Spleen (tissue), 7 donors: ENCODE data around the genes NAP1L2 and CDX4.

- PRO-cap, 4 experiments: no peak in any of the 4 experiments
- RAMPAGE, long total RNA, 4 experiments: no peak in any of the 4 experiments
Measured at GRCh38 chrX:72620350-72621544, 48.1 kb upstream of the HDAC8 start.

- PRO-cap, 4 experiments: peak in 3 of 4 experiments; most common plus-strand start chrX:73215013 (in 3); most common minus-strand start chrX:73214273 (in 1)
- RAMPAGE, long total RNA, 4 experiments: start-site peak on the minus strand in 4 of 4 experiments, at chrX:73214790-73214864 at its widest, 5 to 23 reads per replicate
Measured at GRCh38 chrX:73214128-73215412, at the start of gene NAP1L2. NAP1L2 (minus strand) TSS chrX:73214851.

DNA sequence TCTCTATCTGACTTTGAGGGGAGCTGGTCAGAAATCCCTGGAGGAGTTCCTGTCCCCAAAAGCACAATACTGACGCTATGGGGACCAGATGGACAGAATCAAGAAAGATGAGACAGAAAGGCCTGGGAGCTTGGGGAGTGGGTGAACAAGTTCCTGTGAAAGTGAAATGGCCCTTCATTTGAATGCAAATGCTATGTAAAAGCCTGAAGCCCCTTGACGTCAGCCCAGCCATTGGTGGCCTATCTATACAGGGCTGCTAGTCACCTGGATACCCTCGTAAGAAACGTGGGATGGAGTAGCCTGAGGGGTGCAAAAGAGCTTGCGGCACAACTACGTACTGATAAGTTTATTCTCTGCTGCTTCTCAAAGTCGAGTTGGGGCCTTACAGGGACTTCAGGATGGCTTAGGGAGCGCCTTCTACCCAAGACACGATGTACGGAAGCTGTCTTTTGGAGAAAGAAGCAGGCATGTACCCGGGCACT, at the start of gene CDX4:
TSS of gene CDX4 (plus strand) at position 231 of the 482 bp plus-strand sequence.
- PRO-cap, 4 experiments: no peak in any of the 4 experiments
- RAMPAGE, long total RNA, 4 experiments: no peak in any of the 4 experiments

DNA sequence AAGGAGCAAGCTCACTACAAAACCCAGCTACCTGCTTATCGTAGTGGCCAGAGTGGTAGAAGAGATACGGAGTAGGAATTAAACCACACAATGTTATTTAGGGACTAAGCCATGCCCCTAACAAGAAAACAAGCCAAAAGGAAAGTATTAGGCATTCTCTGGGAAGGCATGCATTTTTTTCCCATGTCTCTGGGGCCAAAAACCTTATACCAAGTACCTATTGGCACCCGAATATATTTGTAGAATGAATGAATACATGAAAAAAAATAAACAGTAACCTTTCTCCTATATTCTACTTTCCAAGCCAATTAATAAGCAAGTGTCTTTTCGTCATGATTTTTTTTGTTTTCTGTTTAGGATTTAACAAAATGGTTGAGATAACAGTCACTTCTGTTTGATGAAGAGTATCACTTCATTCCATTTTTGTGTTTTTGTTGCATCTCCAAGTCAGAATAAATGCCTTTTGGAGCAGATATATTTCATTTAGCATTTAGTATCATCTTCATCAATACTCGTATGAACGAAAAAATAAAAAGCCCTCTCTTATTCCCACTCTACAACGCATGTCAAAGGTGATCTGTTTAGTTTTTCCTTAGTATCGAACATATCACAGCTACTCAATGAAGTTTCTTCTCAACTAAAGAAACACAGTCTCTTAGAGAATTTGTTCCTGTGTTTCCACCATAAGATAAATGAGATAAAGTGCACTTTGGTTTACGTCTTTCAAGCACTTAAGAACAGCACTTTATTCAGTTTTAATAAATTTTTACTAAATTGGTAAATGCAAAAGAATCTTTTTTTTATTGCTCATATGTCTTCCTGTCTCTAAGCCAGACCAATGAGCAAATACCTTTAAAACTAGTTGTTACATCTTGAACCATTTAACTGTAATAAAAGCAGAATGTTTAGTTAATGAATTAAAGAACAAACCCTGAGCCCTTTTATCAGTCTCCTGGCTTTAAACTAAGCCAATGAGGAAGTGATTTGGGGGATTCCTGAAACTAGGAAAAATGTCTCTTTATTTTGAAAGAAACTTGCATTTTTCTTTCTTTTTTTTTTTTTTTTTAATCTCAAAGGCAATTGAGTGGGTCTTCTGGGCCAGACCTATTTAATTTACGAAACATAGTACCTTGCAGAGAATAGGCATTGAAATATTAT, 259.6 kb downstream of the CHIC1 start:
- PRO-cap, 4 experiments: no peak in any of the 4 experiments
- RAMPAGE, long total RNA, 4 experiments: no peak in any of the 4 experiments

GRCh38 chrX:73842365-73842936, 279.5 kb downstream of the CHIC1 start:
- PRO-cap, 4 experiments: no peak in any of the 4 experiments
- RAMPAGE, long total RNA, 4 experiments: no peak in any of the 4 experiments

DNA sequence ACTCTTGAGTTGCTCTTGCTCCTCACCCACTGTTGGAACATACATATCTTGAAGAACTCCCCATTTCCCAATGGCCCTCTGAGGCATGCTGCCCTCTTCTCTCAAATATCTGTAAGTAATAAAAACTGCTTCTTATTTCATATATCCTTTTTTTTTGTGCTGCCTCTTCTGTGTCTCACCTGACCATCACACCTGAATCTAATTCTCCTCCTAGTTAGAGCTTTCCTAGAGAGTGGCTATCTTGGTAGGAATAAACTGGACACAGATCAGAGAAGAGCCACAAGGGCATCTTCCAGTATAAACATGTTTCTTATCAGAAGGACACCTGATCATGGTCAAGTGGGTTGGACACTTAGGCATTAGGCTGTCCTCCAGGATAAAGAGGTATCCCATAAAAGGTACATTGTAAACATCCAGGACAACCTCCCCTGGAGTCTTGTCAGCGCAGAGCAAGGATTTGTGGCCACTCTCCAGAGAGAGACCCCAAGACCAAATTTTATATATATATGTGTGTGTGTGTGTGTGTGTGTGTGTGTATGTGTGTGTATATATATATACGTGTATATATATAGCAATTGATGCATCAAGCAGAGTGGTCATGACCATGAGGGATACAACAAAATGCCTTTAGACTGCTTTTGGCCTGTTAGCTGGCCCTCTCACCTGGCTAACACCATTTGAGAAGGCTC, 249.0 kb upstream of the ZCCHC13 start:
- PRO-cap, 4 experiments: no peak in any of the 4 experiments
- RAMPAGE, long total RNA, 4 experiments: start-site peak on the minus strand in 1 of 4 experiments, centred at position 417 of the sequence, 7 reads per replicate

GRCh38 chrX:74248899-74249521, 55.0 kb upstream of the ZCCHC13 start:
- PRO-cap, 4 experiments: no peak in any of the 4 experiments
- RAMPAGE, long total RNA, 4 experiments: no peak in any of the 4 experiments

GRCh38 chrX:74251309-74251938, 52.6 kb upstream of the ZCCHC13 start:
- PRO-cap, 4 experiments: no peak in any of the 4 experiments
- RAMPAGE, long total RNA, 4 experiments: no peak in any of the 4 experiments

- PRO-cap, 4 experiments: peak in 1 of 4 experiments; most common plus-strand start chrX:74290663 (in 1); most common minus-strand start chrX:74290678 (in 1)
- RAMPAGE, long total RNA, 4 experiments: no peak in any of the 4 experiments
Measured at GRCh38 chrX:74290270-74290873, 13.6 kb upstream of the ZCCHC13 start.

GRCh38 chrX:74291704-74292866, 11.9 kb upstream of the ZCCHC13 start:
- PRO-cap, 4 experiments: peak in 4 of 4 experiments; most common plus-strand start chrX:74292209 (in 2); most common minus-strand start chrX:74292583 (in 4)
- RAMPAGE, long total RNA, 4 experiments: start-site peak on the minus strand in 3 of 4 experiments, at chrX:74292017-74292573 at its widest, 27 to 101 reads per replicate

DNA sequence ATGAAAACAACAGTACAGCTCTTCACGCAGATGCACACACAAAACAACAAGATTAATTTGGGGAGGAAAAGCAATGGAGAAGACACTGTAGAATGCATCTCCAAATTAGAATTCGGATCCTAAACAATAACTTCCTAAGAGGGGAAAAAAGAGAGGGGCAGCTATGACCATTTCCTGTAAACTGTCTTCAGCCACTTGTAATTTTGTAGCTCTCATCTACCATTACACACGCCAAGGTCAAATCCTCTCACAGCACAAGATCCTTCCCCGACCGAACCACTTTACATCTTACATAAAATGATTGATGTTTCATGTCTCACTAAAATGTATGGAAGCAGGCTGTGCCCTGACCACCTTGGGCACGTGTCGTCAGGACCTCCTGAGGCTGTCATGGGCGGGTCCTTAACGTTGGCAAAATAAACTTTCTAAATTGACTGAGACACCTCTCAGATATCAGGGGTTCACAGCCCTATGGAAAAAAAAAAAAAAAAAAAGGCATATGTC, 24.1 kb upstream of the PBDC1 start:
- PRO-cap, 4 experiments: peak in 1 of 4 experiments; most common plus-strand start position 240 of the sequence (in 1); most common minus-strand start position 107 of the sequence (in 1)
- RAMPAGE, long total RNA, 4 experiments: no peak in any of the 4 experiments

DNA sequence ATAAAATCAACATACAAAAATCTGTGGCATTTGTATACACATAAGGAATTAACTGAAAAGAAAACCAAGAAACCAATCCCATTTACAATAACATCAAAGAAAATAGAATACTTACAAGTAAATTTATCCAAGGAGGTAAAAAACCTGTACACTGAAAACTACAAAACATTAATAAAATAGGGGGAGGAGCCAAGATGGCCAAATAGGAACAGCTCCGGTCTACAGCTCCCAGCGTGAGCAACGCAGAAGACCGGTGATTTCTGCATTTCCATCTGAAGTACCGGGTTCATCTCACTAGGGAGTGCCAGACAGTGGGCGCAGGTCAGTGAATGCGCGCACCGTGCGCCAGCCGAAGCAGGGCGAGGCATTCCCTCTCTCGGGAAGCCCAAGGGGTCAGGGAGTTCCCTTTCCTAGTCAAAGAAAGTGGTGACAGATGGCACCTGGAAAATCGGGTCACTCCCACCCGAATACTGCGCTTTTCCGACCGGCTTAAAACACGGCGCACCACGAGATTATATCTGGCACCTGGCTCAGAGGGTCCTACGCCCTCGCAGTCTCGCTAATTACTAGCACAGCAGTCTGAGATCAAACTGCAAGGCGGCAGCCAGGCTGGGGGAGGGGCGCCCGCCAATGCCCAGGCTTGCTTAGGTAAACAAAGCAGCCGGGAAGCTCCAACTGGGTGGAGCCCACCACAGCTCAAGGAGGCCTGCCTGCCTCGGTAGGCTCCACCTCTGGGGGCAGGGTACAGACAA, 401.0 kb upstream of the FGF16 start:
- PRO-cap, 4 experiments: no peak in any of the 4 experiments
- RAMPAGE, long total RNA, 4 experiments: no peak in any of the 4 experiments

- PRO-cap, 4 experiments: no peak in any of the 4 experiments
- RAMPAGE, long total RNA, 4 experiments: start-site peak on the minus strand in 1 of 4 experiments, at chrX:77554800-77554852 at its widest, 9 reads per replicate
Measured at GRCh38 chrX:77554586-77555354, 107.6 kb downstream of the FGF16 start.

- PRO-cap, 4 experiments: no peak in any of the 4 experiments
- RAMPAGE, long total RNA, 4 experiments: no peak in any of the 4 experiments
Measured at GRCh38 chrX:77653911-77654372, 132.1 kb downstream of the ATRX start.

- PRO-cap, 4 experiments: no peak in any of the 4 experiments
- RAMPAGE, long total RNA, 4 experiments: no peak in any of the 4 experiments
Measured at GRCh38 chrX:77684078-77684701, 101.8 kb downstream of the ATRX start.

- PRO-cap, 4 experiments: no peak in any of the 4 experiments
- RAMPAGE, long total RNA, 4 experiments: no peak in any of the 4 experiments
Measured at GRCh38 chrX:77753298-77754493, 32.3 kb downstream of the ATRX start.

- PRO-cap, 4 experiments: no peak in any of the 4 experiments
- RAMPAGE, long total RNA, 4 experiments: no peak in any of the 4 experiments
Measured at GRCh38 chrX:77754799-77755527, 31.1 kb downstream of the ATRX start.

DNA sequence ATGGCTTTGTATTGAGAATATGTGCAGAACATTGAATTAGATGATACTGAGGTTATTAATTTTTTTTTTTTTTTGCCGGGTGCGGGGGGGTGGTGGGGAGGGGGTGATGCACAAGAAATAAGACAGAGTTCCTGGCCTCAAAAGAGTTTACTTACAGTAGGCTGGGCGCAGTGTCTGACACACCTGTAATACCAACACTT, 908 bp downstream of the ATP7A start:
- PRO-cap, 4 experiments: no peak in any of the 4 experiments
- RAMPAGE, long total RNA, 4 experiments: no peak in any of the 4 experiments

DNA sequence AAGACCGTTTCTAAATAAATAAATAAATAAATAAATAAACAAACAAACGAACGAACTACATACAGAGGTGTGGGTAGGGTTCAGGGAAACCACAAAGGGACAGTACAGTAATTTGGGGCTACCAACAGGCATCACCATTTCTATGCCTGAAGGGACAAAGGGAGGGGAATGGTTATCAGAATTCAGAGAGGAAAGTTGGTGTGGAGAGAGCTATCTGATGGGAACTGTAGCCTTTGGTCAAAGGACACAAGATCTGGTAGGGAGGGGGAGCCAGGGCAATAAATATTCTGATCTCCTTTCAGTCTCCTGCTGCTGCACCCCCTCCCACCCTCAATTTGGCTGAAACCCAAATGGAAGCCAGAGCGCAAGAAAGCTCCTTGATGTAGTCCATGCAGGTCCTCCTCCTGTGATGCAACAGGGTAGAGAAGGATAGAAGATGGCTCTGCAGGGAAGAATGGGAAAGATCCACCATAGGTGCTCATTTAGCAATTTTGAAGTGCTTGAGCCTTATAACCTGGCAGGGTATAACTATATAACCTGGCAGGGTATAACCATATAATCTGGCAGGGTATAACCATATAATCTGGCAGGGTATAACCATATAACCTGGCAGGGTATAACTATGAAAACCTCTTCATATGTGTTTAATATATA, 14.6 kb downstream of the PGK1 start:
- PRO-cap, 4 experiments: no peak in any of the 4 experiments
- RAMPAGE, long total RNA, 4 experiments: no peak in any of the 4 experiments

- PRO-cap, 4 experiments: no peak in any of the 4 experiments
- RAMPAGE, long total RNA, 4 experiments: no peak in any of the 4 experiments
Measured at GRCh38 chrX:78130967-78132118, 8.1 kb downstream of the TAF9B start.